Hepatocyte (in vitro differentiated cells and primary cell): ENCODE measurements around a stretch of chr22.

DNA sequence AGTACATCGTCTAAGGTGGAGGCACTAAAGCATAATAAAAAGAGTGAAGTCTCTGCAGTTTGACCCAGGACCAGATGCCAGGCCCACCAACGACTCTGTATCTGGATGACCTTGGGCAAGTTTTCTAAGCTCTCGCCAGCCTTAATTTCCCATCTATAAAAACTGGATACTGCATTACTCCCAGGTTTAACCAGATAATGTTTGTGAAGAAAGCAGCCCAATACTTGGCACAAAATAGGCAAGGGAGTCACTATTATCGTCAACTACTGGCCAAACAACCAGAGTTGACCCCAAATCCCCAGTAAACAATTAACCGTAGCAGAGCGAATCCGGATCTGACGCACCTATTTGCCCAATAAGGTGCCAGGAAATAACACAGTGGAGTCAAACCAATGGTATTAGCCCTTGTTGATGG lies 49.1 kb downstream of the FAM83F start:
- RAMPAGE, long total RNA = no peak
- RRBS = no CpG with 5 or more reads among the region's 8 CpGs

DNA sequence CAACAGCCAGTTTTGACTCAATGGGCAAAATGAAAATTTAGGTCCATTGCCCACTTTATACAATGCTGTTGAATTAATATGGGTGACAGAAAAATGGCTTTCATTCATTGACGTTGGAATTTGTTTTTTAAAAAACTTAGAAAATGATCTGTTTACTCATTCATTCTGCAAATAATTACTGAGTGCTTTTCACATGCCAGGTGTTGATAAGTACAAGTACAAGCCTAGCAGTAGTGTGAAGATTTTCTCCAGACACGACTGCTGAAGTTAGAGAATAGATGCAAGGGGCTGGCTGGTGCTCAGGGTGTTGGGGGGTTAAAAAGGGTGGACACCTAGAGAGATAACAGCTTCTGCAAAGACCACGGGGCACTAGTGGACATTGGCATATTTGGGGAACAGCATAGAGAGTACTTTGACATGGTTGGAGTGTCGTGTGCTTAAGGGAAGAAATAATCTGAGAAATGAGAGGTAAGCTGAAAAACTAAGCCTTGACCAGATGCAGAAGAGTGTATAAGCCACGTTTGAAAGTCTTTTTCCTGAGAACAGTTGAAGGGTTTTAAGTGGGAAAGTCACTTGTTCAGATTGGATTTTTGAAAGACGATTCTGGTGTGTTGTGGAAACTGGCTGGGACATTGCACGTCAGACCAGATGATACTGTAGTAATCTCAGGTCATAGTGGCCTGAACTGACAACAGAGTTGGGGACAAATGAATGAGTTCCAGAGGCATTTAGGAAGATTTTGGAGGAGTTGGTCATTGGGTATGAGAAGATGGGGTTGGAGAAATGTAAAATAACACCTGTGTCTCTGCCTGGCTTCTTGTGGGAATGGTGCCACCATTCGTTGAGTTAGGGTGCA lies 6.5 kb downstream of the TNRC6B start:
- RAMPAGE, long total RNA = no peak
- RRBS = no CpG with 5 or more reads among the region's 8 CpGs

- RAMPAGE, long total RNA = no peak
- RRBS = no CpG with 5 or more reads among the region's 2 CpGs
These were observed 20.3 kb downstream of the TNRC6B start for GRCh38 chr22:40197950-40198566.

DNA sequence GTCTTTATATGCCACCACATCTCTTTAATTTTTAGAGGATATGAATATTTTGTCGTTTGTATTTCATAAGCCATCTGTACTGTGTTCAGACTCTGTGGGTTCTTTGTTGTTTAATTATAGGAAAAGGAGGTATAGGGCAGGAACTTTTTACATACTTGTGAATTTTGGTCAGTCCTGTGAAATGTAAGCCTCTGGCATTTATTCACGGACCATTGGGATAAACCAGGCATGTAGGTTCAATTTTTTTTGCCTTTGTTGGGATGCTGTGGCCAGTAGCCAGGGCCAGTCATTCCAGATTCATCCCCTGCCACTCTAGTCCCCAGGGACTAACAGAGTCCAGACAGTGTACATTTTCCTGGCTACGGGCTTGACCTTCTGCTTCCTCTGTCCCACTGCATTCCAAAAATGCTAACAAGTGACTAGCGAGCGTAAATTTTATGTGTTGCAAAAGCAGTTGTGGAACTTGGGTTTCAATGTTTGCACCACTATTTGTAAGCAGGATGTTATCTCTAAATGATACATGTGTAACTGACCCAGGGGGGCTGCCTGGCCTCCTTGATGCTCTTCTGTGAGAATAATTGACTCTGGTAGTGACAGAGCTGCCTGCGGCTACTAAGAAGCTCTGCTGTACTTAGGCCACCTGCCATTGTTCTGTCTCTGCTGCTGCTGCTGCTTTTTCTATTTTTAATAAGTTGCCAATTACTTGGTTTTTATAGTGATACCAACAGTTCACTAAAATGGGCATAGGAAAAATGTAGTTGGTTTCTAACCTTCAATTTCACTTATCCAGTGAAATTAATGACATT lies 26.6 kb downstream of the TNRC6B start:
- RAMPAGE, long total RNA = no peak
- RRBS = no CpG with 5 or more reads among the region's 6 CpGs

GRCh38 chr22:40210819-40211289 lies 33.1 kb downstream of the TNRC6B start:
- RAMPAGE, long total RNA = no peak
- RRBS = no CpG with 5 or more reads among the region's 3 CpGs

DNA sequence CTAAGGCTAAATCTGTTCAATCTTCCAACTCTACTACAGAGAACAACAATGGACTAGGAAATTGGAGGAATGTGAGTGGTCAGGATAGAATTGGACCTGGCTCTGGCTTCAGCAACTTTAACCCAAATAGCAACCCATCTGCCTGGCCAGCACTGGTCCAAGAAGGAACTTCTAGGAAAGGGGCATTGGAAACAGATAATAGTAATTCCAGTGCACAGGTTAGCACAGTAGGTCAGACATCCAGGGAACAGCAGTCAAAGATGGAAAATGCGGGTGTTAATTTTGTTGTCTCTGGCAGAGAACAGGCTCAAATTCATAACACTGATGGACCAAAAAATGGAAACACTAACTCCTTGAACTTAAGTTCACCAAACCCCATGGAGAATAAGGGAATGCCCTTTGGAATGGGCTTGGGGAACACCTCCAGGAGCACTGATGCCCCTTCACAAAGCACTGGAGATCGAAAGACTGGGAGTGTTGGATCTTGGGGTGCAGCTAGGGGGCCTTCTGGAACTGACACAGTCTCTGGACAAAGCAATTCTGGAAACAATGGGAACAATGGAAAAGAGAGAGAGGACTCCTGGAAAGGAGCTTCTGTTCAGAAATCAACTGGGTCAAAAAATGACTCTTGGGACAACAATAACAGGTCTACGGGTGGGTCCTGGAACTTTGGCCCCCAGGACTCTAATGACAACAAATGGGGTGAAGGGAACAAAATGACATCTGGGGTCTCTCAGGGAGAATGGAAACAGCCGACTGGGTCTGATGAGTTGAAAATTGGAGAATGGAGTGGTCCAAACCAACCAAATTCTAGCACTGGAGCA lies 81.1 kb upstream of the ADSL start:
- RAMPAGE, long total RNA = no peak
- RRBS = no CpG with 5 or more reads among the region's 4 CpGs

GRCh38 chr22:40385009-40385814 lies 14.8 kb downstream of the SGSM3 start:
- RAMPAGE, long total RNA = no peak
- RRBS = no CpG with 5 or more reads among the region's 10 CpGs

DNA sequence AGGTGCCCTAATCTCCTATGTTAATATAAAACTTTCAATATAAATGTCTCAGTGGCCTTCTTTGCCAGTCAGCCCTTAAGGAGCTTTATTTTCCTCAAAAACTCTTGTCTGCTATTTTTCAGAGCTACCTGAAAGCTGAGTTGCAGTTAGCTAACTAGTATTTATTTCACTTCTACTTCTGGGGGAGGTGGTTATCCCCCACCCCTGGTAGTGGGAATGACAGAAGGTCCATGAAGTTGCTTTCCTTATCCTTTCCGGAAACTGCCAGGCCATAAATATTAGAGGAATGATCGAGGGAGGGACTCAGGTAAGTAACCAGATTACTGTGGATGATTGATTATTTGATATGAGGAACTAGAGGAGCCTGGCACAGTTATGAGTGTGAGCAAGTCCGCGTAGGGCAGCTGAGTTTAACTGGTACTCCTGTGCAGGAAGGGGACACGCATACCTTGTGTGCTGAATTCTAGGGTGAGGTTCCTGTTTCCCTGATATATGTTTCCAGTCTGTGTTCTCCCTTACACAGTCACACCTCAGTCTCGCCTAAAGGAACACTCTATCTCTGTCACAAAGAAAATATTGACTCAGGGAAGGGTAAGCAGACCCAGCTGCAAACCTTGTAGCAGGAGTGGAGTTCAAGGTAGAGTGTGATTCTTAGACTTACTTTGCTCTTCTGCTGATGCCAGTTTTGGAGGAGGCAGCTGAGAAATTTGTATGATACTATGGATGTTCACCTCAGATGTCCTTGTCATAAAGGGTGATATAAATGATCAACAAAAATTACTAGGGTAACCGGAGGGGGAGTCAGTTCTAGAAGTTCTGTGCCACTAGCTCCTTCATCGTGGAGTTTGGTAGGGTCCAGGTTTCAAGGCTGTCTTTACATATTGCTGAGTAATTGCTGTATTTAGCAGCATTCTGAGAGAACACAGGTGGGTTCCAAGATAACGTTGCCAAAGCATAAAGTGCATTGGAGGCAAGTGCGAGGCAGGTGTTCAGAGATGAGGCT lies 17.4 kb downstream of the SGSM3 start:
- RAMPAGE, long total RNA = no peak
- RRBS = no CpG with 5 or more reads among the region's 10 CpGs

- RAMPAGE, long total RNA = no peak
- RRBS = no CpG with 5 or more reads among the region's 1 CpG
These were observed 101.7 kb downstream of the MRTFA start for GRCh38 chr22:40534850-40535159.

DNA sequence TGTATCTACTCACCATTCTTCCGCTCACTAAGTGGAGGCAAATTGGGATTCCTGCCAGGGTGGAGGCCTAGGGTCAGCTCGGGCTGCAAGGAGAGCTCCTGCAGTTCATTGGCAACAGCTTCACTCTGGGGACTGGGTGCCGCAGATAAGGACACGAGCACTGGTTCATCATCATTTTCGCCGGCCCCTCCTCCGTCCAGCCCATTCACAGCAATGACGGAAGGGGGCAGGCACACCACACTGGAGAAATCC lies 84.5 kb downstream of the MRTFA start:
- RAMPAGE, long total RNA = no peak
- RRBS = no CpG with 5 or more reads among the region's 8 CpGs

- RAMPAGE, long total RNA = no peak
- RRBS = no CpG with 5 or more reads among the region's 2 CpGs
These were observed 11.0 kb upstream of the MRTFA start for GRCh38 chr22:40647580-40647779.

DNA sequence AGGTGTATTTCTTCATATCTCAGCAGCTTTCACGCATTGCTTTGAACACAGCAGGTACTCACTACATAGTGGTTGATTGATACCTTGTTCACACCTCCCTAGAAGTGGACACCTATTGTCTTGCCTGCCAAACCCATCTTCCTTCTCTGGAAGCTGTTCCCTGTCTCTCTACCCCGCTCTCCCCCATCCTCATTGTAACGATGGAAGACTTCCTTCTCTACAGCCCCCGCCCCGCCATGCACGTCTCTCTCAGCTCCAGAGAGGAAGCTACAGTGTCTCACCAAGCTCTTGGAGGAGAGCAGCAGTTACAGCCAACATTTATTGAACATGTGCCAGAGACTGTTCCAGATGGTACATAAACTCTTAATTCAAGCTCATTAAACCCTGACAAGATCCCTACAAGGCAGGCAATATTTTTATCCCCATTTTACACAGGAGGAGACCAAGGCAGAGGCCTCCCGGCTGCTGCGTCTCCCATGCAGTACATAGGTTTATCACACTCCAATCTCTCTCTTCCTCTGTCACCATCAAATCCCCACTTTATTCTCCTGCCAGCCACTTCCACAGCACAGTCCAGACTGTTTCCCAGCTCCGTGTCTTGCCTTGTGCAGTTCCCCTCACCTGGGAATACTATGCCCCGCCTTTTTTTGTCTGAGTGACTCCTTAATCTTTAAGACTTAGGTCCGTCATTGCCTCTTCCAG lies 15.2 kb downstream of the MCHR1 start:
- RAMPAGE, long total RNA = no peak
- RRBS = no CpG with 5 or more reads among the region's 11 CpGs

- RAMPAGE, long total RNA = no peak
- RRBS = no CpG with 5 or more reads among the region's 12 CpGs
These were observed 35.3 kb downstream of the MCHR1 start for GRCh38 chr22:40714451-40715058.

DNA sequence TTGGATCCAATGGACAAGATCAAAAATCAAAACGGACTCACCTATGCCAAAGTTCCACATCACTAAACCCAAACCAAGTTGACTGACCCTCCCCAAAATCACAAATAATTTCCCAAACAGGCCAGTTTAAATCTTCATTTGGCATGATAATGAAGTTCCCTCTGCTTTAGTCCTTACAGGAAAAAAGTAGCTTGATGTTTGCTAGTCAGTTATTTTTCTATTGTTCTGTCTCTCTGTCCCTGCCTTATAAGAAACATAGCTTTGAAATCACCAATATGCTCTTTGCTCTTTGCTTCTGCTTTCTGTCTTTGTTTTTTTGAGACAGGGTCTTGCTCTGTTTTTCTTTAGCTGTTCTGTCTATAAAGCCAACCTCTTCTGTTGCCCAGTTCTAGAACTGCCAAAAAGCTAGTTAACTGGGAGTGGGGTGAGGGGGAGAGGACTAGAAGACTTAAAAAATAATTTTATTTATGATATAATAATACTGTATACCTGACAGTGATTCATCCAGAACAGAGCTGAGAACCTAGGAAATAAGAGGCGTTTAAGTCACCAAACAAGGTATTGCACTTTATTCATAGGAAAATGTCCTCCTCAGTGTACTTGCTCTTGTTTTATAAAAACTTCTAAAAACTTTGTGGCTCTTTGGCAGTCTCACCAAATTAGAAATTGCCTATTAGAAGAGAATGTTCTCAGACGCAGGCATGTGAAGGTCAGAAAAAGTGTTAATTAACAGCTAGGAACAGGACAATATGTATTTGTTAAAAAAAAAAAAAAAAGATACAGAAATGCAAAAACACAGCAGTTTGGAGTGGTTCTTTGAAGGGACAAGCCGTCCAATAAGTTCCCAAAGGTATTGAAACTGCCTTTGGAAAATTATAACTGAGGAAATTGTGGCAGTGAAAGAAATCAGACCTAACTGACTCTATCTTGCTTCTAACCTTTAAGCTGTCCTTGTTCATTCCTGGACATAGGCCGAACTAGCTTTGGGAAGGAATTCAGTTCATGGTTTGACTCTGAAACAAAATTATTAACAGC lies 68.1 kb downstream of the SLC25A17 start:
- RAMPAGE, long total RNA = no peak
- RRBS = no CpG with 5 or more reads among the region's 5 CpGs

- RAMPAGE, long total RNA = no peak
- RRBS = no CpG with 5 or more reads among the region's 9 CpGs
These were observed 52.0 kb downstream of the RBX1 start for GRCh38 chr22:41003110-41003590.

GRCh38 chr22:41093225-41093409 lies 725 bp downstream of the EP300 start:
- RAMPAGE, long total RNA = no peak
- RRBS = no CpG with 5 or more reads among the region's 4 CpGs

DNA sequence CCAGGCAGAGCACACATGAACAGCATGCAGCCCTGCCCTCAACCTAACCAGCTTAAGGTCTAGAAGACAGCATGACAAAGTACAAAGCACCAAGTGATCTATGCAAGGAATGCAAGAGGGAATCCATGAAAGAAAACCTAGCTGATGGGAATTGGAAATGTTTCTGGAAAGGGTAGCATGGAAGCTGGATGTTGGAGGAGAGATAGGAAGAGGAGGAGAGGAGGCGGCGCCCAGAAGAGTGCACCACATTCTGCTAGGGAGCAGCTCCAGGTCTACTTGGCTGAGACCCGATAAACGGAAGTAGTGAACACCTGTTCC lies 23.7 kb upstream of the L3MBTL2 start:
- RAMPAGE, long total RNA = no peak
- RRBS = no CpG with 5 or more reads among the region's 4 CpGs

DNA sequence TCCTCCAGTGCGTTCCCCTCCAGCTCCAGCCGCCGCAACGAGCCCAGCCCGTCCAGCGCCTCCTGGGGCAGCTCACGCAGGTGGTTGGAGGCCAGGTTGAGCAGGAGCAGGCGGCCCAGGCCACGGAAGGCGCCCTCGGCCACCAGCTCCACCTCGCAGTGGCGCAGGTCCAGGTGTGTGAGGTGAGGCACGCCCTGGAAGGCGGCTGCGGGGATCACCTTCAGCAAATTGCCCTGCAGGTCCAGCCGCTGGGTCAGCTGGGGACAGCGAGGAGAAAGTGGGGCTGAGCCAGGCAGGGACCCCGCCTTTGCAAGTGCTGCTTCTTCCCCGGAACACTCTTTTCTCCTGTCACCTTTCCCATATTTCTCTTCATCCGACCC lies 2.1 kb downstream of the CHADL start:
- RAMPAGE, long total RNA = no peak
- RRBS = no CpG with 5 or more reads among the region's 21 CpGs

DNA sequence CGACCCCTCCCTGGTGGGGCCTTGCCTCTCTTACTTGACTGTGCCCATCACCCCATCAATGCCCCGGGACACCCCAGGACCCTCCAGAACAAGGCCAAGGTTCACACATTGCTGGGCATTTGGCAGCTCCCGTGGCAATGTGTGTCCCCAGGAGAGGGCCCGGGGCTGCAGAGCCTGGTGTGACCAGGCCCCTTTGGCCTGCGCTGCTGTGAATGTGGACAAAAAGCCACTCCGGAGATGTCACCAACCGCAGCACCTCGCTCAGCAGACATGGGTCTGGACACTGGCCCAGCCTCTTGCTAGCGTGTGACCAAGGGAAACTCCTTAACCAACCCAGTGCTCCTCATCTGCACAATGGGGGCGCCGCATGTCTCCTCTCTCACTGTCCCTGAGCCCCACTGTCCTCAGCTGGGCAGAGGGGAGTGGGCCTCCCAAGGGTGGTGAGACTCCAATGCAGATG lies 8.0 kb upstream of the CHADL start:
- RAMPAGE, long total RNA = no peak
- RRBS = 90% methylated on average over 5 of the region's 11 CpGs

GRCh38 chr22:41367851-41368944 lies 13.5 kb upstream of the TEF start:
- RAMPAGE, long total RNA = no peak
- RRBS = no CpG with 5 or more reads among the region's 25 CpGs